Jejunum (tissue), 1 donor: ENCODE data around the genes CSN1S1 and GRSF1.

- PRO-cap = no peak
These were observed 569.5 kb downstream of the ADGRL3 start for GRCh38 chr4:61769487-61770106.

DNA sequence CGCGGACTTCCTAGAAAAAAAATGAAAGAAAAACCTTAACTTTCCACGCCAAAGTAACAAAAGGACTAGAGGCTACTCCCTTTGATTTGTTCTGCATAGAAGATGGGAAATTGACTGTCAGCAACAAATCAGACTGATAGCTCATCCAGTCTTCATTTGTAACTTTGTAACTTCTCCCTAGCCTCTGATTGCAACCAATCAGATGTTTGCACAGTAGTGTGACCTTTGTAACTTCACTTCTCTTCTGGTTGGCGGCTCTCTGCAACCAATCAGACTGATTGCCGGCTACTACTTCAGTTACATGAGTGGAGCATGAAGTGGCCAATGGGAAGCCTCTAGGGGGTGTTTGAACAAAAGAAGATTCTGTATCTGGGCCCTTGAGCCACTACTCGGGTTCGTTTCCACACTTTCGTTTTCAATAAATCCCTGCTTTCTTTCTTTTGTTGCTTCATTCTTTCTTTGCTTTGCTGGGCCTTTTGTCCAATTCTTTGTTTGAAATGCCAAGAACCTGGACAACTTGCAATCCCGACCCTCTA, 1285.8 kb downstream of the TECRL start:
- PRO-cap = no peak

GRCh38 chr4:63250160-63250751, 1159.0 kb downstream of the TECRL start:
- PRO-cap = no peak

DNA sequence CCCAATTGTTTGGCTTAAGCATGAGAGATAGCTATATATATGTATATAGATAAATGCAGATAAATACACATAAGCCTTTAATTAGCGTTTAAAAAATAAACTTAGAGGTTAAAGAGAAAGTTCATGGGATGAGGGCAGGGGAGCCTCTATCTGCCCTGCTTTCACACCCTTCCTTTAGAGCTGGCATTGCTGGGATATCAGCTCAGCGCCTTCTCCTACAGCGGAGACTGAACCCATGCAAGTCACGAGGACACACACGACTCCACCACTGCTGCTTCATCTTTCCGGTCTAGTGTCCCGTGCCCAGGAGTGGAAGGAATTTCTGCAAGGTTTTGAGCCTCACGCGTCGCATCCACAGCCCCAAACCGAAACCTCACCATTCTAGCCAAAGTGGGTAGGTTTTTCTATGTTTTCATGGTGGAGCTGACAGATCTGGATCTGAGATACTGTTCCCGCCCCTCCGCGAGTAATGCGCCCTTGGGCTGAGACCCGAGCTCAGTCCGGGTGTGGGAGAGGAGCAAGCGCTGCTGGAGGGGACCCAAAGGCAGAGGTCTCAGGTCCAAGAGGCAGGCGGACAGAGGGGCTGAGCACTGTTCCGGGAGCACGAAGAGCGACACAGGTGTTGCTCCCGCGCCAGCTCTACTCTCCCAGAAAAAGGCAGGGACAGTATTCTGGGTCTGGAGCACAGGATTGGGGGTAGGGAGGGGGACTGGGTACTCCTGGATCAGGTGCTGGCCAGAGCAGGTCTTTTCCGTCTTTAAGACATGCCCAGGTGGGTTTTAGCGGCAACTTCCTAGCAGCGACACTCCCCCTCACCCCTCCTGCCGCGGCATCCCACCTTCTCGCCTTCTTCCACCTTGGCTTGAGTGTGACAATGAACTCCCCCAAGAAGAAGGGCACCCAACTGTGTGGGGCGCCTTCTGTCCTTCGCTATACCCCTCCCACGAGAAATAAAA, 2.0 kb downstream of the EPHA5 start:
- PRO-cap = no peak

DNA sequence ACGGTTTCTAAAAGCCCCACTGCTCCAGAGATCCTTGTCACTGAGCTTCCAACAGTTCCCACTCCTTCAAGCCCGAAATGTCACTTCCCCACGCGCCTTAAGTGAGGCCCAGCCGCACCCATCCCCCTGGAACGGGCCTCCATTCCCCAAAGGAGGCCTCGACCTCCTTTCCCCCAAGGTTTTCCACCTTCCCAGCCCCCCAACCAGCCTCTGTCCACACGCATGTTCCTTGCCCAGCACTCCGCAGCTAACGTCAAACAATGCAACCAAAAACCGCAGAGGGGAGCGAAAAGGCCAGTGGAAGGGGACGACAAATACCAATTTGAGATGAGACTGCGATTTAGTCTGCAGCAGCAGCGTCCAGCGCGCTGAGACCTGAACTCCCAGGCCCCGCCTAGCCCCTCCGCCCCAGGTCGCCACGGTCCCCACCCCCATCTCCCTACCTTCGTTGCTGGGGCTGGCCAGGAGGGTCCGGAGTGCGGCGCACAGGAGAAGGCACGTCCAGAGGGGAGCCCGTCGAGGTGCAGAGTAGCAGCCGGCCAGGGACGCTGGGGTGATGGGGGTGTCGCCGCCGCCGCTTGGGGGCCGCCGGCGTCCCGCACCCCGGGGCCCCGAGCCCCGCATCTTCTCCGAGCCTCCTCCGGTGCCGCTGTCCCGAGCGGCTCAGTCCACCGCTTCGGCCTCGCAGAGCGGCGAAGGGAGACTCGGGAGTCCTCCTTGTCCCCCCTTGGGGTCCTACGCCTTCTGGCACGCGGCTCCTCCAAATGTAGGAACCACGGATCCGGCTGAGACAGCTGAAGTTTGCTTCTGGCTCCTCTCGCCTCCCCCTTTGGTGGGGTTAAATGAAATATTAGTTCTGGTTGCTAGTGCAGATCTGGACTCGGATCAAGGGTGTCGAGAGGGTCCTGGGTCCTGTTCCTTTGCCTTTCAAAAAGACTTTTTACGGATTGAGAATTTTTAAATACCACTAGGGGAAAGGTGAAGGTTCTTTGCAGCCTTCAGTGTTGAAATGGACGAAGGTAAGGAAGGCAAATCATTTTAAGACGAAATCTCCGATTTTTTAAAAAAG, 836 bp downstream of the EPHA5 start:
- PRO-cap = no peak

DNA sequence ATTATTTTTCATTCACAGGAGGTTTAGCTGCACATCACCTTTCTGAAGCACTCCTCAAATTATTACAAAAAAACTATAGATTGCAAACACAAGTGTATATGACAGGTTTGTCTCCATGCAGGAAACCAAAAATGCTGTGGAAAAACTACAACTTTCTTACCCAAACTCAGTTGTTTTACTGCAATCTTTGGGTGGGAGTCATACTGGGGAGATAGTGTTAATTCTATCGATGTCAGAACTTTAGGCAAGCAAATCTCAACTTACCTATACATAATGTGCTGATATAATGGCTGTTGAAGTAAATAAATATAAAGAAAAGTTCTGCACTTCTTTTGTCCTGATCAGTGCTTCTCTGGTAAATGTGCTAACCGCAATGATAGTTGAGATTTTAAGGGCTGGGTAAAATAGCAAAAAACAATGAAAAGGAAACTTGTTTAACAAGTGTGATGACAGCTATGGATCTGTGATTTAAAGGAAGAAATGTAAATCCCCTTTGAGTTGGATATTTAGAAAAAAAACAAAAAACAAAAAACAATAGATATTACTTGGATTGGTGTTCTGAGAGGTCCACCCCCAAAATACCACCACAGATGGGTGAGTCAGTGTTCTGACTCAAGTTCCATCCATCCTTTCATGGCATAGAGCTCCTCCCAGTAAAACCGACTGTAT, 27.7 kb downstream of the TMPRSS11B start:
- PRO-cap = no peak

GRCh38 chr4:68376383-68376701, 26.5 kb upstream of the YTHDC1 start:
- PRO-cap = no peak

GRCh38 chr4:68871538-68872305, 55.9 kb downstream of the UGT2B10 start:
- PRO-cap = no peak

- PRO-cap = no peak
These were observed 46.7 kb downstream of the UGT2A3 start for GRCh38 chr4:68904717-68905393.

DNA sequence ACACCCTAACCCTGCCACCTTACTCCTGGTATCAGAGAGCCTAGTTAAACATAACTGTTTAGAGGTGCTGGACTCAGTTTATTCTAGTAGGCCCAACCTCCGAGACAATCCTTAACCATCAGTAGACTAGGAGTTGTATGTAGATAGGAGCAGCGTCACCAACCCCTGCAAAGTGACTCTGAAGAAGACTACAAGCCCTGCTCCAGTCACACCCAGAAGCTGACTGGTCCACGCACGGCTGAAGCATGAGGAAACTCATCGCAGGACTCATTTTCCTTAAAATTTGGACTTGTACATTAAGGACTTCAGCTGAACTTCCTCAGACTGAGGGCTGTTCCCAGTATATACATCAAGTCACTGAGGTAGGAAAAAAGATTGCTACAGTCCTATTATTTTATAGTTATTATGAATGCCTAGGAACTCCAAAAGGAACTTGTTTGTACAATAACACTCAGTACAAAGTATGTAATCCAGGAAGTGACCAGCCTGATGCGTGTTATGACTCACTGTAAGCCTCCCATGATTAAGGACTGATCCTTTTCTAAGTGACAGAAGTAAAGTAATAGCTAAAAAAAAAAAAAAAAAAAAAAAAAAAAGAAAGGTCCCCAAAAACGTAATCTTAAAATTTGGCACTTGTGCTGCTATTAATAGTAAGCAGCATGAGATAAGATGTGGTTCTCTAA, 41.6 kb upstream of the UGT2B7 start:
- PRO-cap = no peak

- PRO-cap = no peak
These were observed 47.2 kb downstream of the UGT2B11 start for GRCh38 chr4:69167278-69167823.

- PRO-cap = no peak
These were observed 5.3 kb downstream of the SULT1B1 start for GRCh38 chr4:69754956-69755658.

DNA sequence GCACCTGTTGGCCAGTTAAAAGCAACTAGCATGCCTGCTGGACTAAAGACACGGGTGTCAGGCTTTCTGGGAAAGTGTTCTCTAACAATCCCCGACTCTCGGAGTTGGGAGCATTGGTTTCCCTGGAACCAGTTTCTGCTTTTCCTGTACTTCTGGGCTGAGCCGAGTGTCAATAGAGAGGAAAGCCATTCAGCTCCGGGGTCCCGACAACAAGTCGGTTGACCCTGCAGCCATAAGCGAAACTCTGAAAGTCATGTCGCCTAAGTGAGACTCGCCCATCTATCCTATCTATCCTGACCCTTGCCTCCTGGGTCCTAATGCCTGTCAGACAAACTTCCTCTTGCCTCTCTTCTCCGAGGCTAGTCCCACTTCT, 34.5 kb downstream of the SULT1E1 start:
- PRO-cap = no peak

DNA sequence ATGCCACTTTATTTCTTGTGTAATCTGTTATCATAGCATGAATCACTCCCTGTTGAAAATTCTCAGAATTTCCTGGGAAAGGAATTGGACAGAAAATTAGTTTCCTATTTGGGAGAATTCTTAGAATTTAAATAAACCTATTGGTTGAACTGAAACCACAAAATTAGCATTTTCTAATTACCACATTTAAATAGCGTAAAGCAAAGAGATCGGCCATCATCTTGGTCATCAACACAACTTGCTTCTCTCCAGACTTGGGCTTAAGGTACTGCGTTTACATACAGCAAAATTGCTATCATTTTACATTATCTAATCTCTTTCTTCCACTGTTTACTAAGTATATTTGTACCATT, at the start of gene CSN1S1:
Gene CSN1S1 (plus strand): TSS at position 216 of the 353 bp plus-strand sequence.
- PRO-cap = no peak

- PRO-cap = no peak
These were observed 1.0 kb downstream of the UTP3 start for GRCh38 chr4:70689370-70689721.

DNA sequence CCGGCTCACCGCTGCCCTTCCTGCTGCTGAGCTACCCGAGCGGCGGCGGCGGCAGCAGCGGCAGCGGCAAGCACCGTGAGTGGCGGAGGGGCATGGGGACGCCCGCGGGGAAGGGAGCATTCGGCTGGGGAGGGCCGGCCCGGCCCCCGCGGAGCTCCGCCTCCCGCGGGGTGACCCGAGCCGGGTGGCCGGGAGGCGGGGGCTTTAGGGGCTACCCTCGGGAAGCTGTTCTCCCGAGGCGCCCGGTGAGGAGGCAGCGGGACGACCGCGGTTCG, 16.6 kb upstream of the RUFY3 start:
- PRO-cap = bidirectional peak, plus-strand start at position 248 of the sequence, minus-strand start at position 150 of the sequence

DNA sequence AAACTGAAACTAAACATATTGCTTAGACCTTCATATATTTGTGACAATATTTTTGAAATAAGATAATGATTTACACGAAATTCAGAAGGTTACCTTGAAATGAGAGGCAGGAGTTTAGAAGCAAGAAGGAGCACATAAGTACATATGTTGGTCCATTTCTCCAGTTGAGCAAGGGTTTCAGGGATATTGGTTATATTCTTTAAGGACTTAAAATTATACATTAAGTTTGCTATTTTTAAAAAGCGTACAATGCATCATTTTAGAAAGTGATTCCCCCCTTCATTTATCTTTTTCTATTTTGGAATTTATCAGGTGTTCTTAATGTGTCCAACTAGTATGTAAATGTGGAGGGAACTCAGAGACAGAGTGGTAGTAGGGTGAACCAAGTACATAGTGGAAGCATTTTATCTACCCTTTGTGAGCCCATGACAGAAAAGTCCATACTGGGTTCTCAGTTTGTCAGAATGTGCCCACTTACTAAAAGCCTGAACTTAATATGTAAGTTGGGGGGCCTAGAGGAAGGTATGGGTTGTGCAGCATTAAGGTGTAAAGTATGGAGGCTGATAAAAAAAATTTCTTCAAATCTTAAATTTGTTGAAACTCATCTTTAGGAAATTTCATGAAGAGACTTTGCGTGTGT, 4.7 kb upstream of the RUFY3 start:
- PRO-cap = no peak

- PRO-cap = no peak
These were observed 3.6 kb downstream of the GRSF1 start for GRCh38 chr4:70836088-70836409.

- PRO-cap = bidirectional peak, plus-strand start at chr4:70839389, minus-strand start at chr4:70839247; bidirectional peak, plus-strand start at chr4:70840250, minus-strand start at chr4:70839890
These were observed at the start of gene GRSF1 for GRCh38 chr4:70839176-70840147. TSS of gene GRSF1 (minus strand) at chr4:70839890.

DNA sequence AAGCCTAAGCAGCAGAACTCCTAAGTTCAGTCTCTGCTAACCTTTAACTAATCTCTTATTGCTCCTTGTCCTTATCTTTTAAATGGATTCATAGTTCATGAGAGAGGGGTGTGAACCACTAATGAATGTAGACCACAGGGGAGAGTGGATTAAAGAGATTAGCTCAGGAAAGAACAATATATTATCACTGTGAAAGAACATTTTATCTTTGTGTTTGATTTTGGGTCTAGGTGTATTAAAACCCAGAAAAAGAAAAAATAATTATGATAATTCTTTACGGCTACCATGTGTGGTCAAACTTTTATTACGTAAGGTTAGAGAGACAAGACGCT, 24.6 kb upstream of the SLC4A4 start:
- PRO-cap = no peak